H9 (cell line): ENCODE results near the genes CCM2 and NACAD.

GRCh38 chr7:43618677-43619363 lies 35.9 kb downstream of the STK17A start:
- PRO-cap: no peak

- PRO-cap: no peak
Measured at GRCh38 chr7:43649583-43650360, 66.9 kb downstream of the STK17A start.

DNA sequence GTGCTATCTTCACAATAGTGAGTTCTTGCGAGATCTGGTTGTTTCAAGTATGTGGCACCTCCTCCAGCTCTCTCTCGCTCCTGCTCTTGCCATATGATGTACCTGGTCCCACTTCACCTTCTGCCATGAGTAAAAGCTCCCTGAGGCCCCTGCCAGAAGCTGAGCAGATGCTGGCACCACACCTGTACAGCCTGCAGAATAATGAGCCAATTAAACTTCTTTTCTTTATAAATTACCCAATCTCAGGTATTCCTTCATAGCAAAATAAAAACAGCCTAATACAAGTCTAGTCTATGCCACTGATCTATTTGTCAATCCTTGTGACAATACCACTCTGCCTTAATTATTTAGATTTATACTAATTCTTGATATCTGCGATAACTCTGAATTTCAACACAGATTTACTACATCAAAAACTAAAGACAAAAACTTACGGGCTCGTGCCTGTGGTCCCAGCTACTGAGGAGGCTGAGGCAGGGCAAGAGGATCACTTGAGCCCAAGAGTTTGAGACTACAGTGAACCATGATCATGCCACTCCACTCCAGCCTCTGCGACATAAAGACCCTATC lies 66.1 kb downstream of the COA1 start:
- PRO-cap: no peak

DNA sequence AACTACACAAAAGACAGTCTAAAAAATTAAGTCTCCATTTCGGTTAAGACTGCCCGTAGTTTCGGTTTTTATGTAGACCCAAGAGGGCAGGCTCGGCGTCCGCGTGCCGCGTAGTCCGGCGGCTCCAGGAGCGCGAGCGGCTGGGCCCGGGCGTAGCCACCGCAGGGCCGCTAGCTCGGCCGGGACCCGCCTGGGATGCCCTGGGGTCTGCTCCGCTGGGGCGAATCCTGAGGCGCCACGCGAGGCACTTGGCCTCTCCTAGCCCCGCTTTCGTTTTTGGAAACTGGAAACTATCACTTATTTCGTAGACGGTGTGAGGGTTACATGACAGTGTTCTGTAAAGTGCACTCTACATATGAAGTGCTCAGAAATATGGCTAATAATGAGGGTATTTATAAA lies 488 bp downstream of the BLVRA start:
- PRO-cap: bidirectional peak, plus-strand start at position 296 of the sequence, minus-strand start at position 125 of the sequence

DNA sequence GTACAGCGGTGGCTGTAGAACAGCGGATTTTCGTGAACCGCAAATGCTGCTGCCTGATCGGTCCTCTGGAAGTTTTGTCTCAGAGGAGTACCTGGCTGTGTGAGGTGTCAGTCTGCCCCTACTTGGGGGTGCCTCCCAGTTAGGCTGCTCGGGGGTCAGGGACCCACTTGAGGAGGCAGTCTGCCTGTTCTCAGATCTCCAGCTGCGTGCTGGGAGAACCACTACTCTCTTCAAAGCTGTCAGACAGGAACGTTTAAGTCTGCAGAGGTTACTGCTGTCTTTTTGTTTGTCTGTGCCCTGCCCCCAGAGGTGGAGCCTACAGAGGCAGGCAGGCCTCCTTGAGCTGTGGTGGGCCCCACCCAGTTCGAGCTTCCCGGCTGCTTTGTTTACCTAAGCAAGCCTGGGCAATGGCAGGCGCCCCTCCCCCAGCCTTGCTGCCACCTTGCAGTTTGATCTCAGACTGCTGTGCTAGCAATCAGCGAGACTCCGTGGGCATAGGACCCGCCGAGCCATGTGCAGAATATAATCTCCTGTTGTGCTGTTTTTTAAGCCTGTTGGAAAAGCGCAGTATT lies 20.1 kb downstream of the BLVRA start:
- PRO-cap: no peak

DNA sequence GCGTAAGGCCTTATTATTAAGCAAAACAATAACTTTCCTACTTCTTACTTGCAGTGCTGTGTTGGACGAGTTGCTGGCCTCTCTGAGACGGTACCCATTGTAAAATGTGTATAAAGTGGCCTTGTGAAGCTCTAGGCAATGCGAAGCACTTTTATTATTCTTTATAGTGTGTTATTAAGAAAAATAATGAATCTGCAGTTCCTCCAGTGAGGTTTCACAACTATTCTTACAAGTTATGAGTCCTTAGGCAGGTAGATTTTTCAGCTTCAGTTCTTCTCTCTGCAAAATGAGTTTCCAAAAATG lies 519 bp upstream of the URGCP start:
- PRO-cap: no peak

DNA sequence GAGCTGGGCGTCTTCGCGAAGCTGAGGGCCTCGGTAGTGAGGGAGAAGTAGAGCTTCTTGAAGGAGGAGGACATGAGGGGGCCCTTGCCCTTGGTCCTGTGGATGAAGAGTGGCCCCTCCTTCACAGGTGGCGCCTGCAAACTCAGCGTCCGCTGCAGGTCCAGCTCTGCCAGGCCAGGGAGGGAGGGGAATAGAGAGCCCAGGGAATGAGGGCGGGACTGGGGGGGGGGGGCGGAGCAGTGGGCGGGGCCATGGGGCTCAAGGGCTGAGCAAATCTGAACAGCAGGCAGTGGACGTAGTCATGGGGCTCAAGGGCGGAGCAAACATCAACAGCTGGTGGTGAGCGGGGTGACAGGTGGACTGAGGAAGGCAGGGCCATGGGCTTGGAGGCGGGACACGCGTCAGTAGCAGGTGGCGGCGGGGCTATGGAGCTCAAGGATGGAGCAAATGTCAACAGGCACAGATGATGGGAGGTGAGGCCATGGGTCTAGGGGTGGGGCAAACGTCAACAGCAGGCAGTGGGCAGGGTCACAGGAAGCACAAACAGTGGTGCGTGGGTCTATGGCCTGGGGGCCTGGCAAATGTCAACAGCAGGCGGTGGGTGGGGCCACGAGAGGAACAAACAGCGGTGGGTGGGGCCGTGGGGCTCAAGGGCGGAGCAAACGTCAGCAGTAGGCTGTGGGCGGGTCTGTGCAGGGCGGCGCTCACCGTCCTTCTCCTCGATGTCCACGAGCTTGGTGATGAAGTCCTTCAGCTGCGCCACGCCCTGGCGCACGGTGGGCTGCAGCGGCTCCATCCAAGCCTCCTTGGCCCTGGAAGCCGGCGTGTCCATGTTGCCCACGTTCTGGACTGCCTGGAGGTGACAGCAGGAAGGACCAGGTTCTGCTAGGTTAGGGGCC lies 5.4 kb upstream of the DBNL start:
- PRO-cap: no peak

- PRO-cap: no peak
Measured at GRCh38 chr7:44147374-44147849, 6.3 kb upstream of the MYL7 start.

GRCh38 chr7:44257645-44258219 lies 57.0 kb downstream of the YKT6 start:
- PRO-cap: no peak

DNA sequence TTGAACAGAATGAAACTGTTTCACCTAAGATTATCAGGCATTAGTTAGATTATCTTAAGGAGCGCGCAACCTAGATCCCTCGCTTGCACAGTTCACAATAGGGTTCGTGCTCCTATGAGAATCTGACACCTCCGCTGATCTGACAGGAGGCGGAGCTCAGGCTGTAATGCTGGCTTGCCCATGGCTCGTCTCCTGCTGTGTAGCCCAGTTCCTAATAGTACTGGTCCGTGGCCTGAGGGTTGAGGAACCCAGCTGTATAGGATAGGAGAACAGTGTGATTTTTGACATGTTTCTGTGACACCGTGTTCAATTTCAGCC lies 31.8 kb downstream of the CAMK2B start:
- PRO-cap: no peak

DNA sequence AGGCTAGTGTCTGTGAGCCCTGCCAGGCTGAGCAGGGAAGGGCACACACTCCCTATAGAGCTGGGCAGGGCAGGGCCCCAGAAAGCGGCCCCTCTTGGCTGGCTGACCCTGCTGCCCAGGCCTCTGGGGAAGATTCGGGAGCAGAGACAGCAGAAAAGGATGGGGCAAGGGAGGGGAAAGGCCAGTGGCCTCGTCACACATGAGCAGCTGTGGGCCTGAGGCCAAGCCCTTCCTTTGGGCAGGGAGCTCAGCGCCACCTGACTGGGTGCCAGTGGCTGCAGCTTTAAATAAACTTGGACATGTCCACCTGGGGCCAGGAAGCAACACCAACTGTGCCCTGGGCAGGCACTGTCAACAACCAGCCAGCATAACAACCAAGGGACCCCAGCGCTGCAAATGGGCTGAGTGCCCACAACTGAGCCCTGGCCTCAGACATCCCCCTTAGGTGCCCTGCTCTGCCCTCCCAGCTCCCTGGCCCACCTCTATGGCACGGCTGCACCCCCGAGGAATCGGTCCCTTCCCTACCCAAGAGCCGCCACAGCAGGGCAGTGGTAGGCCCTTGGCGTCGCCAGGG lies 2.7 kb downstream of the CAMK2B start:
- PRO-cap: no peak

GRCh38 chr7:44398326-44399209 lies 73.2 kb upstream of the CAMK2B start:
- PRO-cap: no peak

GRCh38 chr7:44634258-44634581 lies 27.8 kb downstream of the OGDH start:
- PRO-cap: no peak

DNA sequence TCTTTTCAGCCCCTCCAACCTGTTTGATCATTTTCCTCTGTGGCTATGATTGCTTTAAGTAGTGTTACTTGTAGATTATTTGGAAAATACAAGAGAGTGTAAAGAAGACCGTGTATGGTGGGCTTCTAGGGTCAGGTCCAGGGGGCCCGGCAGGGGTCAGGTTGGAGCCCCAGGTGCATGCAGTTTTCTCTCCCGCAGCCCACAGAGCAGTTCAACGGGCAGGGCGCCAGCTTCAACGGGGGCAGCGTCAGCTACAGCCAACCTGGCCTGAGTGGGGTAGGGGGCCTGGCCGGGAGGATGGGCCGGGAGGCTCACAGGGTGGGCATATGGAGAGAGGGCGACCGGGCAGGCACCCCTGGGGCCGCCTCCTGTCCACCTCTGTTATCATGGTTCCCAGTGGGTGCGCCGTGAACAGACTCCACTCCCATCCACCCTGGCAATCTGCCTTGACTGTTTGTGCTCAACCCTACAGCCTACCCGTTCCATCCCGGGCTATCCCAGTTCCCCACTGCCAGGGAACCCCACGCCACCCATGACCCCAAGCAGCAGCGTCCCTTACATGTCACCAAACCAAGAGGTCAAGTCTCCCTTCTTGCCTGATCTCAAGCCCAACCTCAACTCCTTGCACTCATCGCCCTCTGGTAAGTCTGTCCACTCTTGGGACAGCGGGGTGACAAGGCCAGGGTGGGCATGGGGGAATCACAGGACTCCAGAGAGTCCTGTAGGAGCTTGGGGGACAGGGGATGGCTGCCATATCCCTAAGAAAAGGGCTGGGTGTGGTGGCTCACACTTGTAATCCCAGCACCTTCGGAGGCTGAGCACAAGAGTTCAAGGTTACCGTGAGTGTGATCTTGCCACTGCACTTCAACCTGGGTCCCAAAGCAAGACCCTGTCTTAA lies 11.6 kb downstream of the ZMIZ2 start:
- PRO-cap: no peak

DNA sequence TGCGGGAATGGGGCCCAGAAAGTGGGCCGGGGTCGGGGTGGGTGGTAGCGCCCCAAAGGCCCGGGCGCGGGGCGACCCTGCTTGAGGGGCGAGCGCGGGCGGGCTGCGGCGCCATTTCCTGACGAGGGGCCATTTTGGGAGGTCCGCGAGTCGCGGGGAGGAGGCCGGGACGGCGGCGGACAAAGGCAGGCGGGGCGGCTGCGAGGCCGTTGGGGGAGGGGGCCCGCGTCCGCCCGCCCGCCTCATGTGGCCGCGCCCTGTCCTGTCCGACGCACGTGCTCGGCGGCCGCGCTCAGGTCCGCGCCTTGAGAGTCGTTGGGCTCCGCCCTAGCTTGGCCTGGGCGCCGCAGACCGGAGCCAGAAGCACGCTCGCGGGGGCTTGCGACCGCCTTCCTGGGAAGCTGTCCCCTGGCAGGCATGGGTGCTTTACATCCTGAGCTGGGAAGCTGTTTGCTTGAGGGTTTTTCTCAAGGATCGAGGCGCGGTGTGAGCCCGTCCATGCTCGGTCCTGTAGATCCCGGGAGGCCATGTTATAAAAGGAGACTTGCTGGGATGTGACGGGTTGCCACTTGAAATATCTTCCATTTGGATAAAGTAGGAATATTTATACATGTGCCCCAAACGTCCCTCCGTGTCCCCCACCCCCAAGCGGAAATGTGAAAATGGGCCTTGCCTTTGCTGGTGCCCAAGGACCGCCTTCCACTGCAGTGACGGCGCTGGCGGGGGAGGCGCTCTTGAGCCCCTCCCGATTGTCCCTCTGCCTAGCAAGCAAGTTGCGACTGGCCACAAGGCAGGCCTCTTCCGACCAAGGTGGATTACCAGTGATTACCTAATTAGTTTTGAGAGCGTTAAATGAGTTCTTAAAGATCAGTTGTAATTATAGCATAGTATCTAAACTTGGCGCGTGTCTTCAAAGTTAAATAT lies 593 bp downstream of the PPIA start:
- PRO-cap: bidirectional peak, plus-strand start at position 245 of the sequence, minus-strand start at position 136 of the sequence; bidirectional peak, plus-strand start at position 786 of the sequence, minus-strand start at position 709 of the sequence

- PRO-cap: no peak
Measured at GRCh38 chr7:44981504-44982167, 2.8 kb upstream of the MYO1G start.

GRCh38 chr7:45000060-45000946 lies at the start of gene CCM2:
CCM2 (plus strand) TSS chr7:45000201.
- PRO-cap: bidirectional peak, plus-strand start at chr7:45000265, minus-strand start at chr7:44999988

- PRO-cap: no peak
Measured at GRCh38 chr7:45069484-45070280, 19.1 kb downstream of the NACAD start.

- PRO-cap: bidirectional peak, plus-strand start at chr7:45088826, minus-strand start at chr7:45088654; bidirectional peak, plus-strand start at chr7:45089044, minus-strand start at chr7:45088942
Measured at GRCh38 chr7:45088457-45089919, at the start of gene NACAD. NACAD (minus strand) TSS chr7:45088969.

DNA sequence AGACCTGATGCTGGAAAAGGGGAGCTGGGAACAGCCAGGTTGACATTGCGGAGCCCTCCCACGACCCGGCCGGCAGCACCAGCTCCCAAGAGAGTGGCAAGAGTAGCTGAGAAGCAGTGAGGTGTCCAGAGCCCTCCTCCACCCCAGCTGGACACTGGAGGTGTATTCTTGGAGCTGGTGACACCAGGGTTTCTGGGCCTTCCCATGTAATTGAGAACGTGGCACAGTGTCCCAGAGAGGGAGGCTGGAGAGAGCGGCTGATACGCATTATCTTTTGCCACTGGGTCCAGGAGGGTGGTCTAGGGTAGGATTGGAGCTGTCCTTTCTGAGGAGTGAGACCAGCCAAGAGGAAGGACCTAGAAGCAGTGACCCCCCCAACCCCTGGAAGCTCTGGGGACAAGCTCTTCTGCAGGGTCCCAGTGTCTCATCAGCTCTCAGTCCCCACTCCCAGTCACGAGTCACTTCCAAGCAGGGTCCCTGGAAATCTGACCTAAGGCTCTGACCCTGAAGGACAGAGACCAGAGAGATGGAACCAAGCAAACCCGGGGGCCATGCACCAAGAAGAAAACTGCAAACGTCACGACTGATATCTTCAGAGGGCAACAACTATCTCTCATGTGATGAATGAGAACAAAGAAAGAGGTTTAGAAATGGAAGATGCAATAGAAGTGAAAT lies 21.5 kb downstream of the RAMP3 start:
- PRO-cap: no peak